ENCODE data around the genes KCNK2 and LYPLAL1.

DNA sequence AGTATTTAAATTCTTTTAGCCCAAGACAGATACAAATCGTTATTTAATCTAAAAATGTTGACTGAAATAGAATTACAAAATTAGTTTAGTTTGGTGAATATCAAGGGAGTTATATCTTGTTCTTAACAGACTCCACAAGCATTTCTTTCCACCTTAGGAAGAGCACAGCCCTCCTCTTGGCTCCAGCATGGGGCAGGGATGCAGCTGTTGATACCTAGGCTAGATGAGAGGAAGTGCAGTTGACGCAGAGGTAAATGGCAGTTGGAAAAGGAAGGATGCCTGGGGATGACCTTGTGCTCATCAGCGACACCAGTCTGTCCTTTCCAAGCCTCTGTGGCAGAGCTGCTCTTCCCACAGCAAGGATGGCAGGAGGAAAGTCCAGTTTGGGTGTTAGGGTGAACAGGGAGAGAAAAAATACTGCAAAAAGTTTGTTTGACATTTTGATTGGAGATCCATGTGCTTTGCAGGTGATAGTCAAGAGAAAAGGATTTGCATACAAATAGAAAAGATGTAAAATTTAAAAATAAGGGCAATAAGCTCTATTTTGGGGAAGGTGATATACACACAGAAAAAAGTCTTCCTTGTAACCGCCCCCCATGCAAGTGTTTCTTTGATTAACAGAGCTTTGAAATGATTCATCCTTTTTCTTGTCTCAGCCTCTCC is 6.2 kb downstream of the PROX1 start:
- PRO-cap, 10 experiments: no peak in any of the 10 experiments

DNA sequence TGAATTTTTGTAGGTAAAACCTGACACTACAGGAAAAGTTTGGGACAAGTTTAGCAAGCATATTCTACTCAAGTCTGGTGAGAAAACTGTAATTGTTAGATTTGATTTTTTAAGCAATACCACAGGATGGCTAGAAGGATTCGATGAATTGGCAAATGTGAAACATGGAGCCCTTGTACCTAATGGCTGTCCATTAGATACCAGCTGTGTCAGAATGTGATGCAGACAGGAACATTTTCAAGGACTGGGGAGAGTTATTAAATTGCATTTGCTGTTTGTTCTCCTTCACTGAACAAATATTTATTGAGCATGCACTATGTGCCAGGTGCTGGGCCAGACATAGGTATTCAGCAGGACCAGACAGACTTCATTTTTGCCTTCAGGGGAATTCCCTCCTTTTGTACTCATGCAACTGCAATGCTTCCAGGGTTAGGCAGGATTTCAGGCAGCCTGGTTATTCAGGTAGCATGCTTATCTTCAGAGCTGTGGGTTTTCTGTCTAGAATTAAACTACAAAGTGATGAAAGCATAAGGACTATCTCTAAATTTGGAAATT is 64.3 kb upstream of the SMYD2 start:
- PRO-cap, 10 experiments: peak in 4 of 10 experiments; most common plus-strand start position 407 of the sequence (in 1); most common minus-strand start position 211 of the sequence (in 3)

DNA sequence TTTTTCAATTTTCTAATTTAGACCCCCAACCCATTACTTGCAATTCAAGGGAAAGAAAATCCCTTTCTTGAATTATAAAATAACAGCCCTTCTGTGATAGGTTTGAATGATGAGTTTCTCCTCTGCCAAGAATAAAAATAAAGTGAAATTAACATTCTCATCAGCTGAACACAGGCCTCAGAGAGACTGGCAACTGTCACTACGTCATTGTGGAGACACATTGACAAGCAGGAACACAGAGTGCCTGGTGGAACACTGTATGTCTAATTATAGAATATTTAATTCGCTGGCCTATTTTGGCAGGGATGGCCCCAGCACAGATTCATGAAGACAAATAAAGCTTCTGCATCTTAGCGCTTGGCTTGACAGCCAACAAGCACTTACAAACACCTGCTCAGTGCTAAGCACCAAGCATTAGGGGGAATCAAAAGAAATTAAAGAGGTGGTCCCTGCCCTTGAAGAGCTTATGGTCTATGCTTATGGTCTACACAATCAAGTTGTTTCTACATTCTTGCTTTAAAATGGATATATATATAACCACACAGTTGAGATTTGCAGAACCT is 52.0 kb upstream of the SMYD2 start:
- PRO-cap, 10 experiments: no peak in any of the 10 experiments

- PRO-cap, 10 experiments: no peak in any of the 10 experiments
Observed at GRCh38 chr1:214318814-214319481, 38.0 kb downstream of the SMYD2 start.

GRCh38 chr1:214362097-214362335 is 81.1 kb downstream of the SMYD2 start:
- PRO-cap, 10 experiments: no peak in any of the 10 experiments

GRCh38 chr1:215082250-215083344 is at the start of gene KCNK2:
Gene KCNK2, plus strand, starts transcription at chr1:215082737.
- PRO-cap, 10 experiments: peak in 2 of 10 experiments; most common plus-strand start chr1:215082759 (in 2); most common minus-strand start chr1:215083157 (in 1)

- PRO-cap, 10 experiments: peak in 1 of 10 experiments; most common minus-strand start chr1:215083560 (in 1)
Observed at GRCh38 chr1:215083345-215083792, 832 bp downstream of the KCNK2 start.

DNA sequence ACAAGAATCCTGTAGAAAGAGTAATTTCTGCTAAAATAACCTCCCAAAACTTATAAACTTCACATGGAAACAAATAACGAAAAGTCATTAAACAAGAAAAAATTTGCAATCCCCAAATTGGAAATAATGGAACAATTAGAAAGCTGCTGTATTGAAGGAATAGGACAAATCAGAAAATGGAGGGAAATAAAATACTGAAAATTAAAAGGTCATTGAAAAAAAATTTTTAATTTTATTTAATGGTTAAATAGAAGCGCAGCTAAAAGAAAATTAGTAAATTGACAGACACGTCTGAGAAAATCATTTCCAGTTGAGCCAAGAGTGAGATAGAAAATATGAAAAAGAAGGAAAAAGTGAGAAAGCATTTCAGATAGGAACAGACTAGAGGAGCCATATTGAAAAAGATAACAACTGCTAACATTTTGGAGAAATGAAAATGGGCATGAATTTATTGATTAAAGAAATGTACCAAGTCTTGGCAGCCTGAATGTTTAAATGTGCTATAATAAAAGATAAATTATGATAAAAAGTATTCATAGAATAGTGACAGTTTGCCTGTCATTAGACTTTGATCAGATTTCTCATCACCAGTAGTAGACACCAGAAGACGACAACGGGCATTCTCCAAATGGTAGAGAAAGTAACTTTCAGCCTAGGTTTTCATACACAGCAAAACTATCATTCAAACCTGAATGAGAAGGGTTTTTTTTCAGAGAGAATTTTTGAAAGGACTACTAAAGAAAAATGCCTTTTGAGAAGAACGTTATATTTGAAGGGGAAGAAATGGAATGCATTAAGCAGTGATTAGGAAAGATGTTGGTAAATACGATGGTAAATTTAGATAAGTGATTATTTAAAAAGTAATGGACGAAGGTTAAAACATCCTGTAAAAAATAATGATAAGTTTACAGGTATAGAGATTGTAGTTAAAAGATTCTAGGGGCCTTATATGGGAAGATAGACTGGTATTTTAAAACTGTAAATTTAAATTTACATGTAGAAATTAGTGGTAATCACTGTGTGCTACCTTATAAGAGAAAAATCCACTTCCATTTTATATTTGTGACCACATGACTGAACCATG is 31.7 kb downstream of the KCTD3 start:
- PRO-cap, 10 experiments: no peak in any of the 10 experiments

DNA sequence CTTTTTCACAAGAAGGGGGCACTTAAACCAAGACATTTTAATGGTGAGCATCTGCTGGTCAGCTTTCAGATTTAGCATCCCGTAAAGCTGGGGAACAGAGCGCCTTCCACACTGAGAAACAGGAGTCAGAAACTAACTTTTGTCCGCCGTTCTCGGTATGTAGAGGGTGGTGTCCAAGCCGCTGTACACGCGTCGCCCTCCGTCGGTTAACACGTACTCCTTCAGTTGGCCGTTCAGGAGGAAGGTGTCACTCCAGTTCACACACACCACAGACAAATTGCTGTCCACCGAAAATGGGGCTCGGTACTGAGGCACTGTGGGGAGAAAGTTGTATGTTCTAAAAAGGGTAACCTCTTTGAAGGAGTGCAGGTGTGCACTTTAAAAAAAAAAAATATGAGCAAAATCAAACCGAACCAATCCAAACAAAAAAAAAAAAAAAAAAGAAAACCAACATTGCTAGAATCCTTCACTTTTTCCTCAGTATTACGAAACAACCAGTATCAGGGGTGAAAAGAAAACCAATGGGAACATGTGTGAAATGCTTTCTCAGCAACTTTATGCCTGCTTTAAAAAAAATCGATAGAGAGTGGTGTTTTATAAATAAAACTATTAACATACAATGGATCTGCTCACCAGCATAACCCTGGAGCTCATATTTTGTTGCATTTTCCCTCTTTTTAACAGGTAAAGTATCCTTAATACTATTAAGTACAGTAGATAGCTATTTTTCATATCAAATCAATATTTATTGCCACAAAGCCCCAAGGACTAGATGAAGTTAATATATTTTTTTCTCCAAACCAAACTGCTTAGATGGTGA is 73.5 kb downstream of the KCTD3 start:
- PRO-cap, 10 experiments: no peak in any of the 10 experiments

- PRO-cap, 10 experiments: peak in 1 of 10 experiments; most common minus-strand start chr1:216531942 (in 1)
Observed at GRCh38 chr1:216531794-216531999, 108.4 kb upstream of the USH2A start.

DNA sequence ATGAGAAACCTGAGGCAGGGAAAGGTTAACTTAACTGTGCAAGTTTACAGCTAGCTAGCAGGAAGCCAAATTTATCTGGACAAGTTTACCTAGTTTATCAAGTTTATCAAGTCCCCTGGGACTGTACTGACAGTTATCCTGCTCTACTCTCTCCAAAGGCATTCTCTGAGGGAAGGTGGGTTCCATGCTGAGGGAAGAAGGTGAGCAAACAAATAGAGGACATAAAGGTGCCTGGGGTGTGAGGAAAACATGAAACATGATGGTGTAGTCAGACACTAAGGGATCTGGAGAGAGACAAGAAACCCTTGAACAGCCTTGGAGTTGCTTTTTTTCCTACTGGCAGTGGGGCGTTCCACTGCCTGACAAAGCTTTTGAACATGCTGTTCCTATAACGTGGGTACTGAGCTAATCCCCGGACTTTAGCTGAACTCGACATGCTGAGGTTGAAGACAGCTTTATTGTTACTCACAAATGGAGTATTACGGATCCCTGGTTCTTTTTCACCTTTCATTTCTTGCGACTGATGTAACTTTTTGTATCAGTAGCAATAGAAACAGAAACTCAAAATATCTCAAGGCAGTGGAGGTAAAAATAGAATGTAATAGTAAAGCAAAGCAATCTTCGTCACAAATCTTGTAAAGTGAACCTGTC is 42.3 kb upstream of the ESRRG start:
- PRO-cap, 10 experiments: no peak in any of the 10 experiments

DNA sequence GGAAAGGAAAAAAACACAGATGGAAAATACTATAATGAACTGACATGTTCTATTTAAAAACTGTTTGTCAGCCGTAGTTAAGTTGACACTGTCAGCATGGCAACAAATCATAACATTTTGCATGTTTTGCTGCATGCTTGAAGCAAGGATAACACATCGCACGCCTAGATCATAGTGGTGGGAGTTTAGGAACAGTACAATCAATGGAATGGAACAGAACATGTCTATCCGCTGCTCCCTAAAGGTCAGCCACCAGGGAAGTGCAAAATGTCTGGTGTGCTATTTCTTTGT is 62.5 kb upstream of the ESRRG start:
- PRO-cap, 10 experiments: no peak in any of the 10 experiments

DNA sequence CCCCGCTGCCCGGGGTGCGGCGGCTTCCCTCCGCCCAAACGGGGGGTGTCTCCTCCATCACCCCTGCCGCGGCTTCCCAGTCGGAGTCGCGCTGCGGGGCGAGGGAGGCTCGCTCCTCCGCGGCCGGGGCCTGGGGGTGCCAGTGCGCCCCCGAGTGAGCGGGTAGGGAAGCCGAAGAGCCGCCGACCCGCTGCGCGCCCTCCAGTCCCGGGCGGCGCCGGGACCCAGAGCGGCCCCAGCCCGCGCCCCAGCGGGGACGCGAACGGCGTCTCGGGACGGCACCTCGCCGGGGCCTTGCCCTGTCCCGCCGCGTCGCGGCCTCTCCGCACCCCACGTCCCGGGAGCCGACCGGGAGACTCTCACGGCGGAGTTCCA is 120.4 kb upstream of the RRP15 start:
- PRO-cap, 10 experiments: no peak in any of the 10 experiments

- PRO-cap, 10 experiments: no peak in any of the 10 experiments
Observed at GRCh38 chr1:218302088-218302759, 17.1 kb downstream of the RRP15 start.

GRCh38 chr1:218346557-218347210 is 1.5 kb downstream of the TGFB2 start:
- PRO-cap, 10 experiments: peak in 2 of 10 experiments; most common plus-strand start chr1:218346793 (in 1); most common minus-strand start chr1:218346742 (in 1)

GRCh38 chr1:218371808-218372279 is 26.7 kb downstream of the TGFB2 start:
- PRO-cap, 10 experiments: no peak in any of the 10 experiments

GRCh38 chr1:218446852-218447352 is 101.8 kb downstream of the TGFB2 start:
- PRO-cap, 10 experiments: no peak in any of the 10 experiments

DNA sequence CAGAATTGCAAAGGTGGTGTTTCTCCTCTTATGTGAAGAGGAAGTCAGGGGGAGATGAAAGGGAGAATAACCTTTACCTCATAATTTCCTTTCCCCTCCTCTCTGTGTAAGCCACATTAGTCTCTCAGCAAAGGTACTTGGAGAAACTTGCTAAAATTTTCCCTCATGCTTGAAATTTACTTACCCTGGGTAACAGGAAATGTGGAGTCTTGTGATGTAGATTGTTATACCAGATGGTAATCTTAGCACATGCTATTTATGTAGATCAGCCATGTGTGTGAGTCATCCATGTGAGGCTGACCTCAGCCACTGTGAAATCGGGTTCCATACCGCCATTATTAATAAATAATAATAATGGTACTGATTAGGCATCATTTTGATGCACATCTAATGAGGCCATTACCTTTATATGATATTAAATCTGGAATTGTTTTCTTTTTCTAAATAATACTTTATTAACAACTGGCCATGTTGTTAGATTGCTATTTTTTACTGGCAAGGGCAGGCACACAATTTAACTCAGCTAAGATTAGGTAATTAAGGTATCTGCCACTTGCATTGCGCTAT is 128.5 kb downstream of the TGFB2 start:
- PRO-cap, 10 experiments: no peak in any of the 10 experiments

DNA sequence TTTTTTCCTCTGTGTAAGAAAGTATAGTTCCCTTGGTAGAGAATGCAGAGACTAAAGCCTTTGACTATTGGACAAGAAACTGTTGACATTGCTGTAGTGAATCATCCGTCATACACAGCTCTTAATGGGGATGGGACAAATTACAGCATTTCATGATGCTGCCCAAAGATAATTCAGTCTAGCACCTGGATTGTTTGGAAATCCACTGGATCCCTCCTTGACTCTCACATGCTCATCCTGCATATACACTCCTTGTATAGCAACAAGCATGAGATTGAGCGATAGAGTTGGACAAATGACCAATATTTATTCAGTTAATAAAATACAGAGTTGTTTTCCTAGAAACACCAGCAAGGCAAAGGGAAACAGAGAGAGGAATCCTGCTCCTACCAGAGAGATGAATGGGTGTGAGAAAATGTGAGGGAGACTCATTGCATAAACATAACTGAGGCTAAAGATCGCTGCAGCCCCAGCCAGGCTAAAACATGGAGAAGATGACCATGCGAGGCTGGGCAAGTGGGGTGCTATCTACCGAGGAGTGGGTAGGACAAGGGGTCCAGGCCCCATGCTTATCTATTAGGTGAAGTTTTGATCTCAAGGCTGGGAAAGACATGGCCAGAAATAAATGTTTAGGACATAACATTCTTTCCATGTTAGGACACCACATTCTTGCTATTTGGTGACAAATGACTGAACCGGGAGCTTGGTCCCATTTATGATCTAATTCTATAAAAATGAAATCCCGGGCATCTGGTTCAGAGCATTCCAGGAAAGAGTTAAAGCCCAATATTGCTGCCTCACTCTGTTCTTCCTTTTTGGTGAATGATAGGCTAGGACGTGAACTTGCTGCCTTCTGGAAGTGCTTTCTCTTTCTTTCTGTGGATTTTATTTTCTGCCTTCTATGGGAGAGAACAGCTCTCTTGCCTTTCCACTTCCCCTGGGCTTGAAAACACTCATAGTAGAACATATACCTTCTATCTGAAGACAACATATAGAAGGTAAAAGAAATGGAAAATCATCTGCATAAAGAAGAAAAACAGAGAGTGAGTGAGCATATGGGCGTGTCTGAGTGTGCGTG is 153.3 kb downstream of the TGFB2 start:
- PRO-cap, 10 experiments: no peak in any of the 10 experiments

- PRO-cap, 10 experiments: peak in 10 of 10 experiments; most common plus-strand start chr1:219173878 (in 8); most common minus-strand start chr1:219173747 (in 3)
Observed at GRCh38 chr1:219173585-219174575, at the start of gene LYPLAL1. Gene LYPLAL1, plus strand, starts transcription at chr1:219173878.

Data from Metastatic Breast Carcinoma in the Brain (tissue), 10 donors.